REH cell (cell line): ENCODE measurements around a stretch of chr15.

- PRO-cap: no peak
These were observed 185.4 kb upstream of the ONECUT1 start for GRCh38 chr15:52975444-52975945.

DNA sequence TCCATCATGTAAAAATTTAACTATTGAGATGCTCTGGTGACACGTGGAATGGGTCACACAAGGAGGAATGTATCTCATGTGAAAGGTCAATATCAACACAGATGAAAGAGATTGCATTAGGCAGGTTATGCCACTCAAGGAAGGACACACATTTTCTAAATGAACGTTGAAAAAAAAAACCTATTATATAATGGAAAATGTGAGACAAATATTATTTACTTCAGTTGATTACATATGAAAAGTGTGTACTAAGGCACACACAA is 304.2 kb downstream of the WDR72 start:
- PRO-cap: no peak

- PRO-cap: no peak
These were observed 181.9 kb downstream of the RSL24D1 start for GRCh38 chr15:55014910-55015251.

DNA sequence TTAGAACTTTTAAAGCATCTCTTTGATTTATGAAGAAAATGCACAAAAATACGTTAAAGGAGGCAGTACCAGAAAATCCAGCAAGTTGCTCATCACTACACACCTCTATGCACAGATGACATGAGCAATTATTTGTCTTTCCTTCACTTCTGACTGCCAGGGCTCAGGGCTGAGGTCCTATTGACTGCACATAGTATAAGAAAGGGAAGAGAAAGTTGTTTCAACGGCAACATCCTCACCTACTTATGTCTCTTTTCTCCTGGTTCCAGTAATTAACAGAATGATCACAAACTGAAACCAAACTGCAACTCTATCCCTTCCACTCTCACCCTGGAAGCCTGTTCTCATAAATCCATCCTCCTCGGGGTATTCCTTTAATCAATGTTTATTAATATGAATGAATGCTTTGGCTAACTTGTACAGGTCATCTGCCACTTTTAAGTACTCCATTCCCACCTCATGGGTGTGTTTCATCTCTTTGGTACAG is 34.6 kb downstream of the RAB27A start:
- PRO-cap: no peak

DNA sequence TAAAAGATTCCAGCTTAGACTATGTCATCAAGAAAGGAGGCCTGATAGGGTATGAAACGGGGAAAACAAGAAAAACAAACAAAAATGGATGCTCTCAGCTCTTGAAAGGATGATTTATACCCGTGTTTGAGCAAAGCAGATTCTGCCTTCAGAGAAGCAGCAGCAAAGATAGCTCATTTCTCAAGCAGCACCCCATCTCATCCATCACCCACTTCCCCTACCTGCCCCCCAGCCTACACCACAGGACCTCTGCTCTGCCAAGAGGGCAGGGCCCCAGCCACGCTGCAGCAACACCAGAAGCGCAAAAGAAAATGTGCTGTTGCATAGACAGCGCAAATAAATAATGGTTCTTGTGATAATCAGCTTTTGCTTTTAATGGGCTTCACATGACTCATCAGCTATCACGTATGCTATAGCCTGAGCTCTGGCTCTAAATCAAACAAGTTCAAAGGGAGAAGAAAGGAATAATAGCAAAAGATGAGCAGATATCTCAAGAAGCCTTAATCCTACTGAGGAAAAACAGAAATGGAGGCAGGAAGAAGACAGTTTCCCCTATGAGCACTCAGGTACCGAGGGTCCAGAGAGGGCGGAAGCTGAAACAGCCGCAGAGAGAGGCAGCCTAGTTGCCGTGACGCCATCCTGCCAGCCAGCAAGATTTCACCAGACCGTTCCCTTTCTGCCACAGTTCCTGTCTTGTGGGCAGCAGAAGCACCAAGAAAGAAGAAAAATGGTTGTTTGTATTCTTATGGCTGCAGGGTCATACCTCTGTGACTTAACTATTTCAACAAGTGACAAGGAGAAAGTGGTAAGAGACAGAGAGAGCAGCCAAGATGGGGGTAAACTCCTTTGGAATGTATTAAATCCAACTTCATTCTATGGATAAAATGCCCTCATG is 22.1 kb downstream of the RAB27A start:
- PRO-cap: unidirectional peak, plus-strand start at position 561 of the sequence; unidirectional peak, plus-strand start at position 622 of the sequence

GRCh38 chr15:55270653-55271642 is 18.7 kb downstream of the RAB27A start:
- PRO-cap: no peak

- PRO-cap: bidirectional peak, plus-strand start at chr15:55289565, minus-strand start at chr15:55289248
These were observed 745 bp downstream of the RAB27A start for GRCh38 chr15:55288751-55289385.

DNA sequence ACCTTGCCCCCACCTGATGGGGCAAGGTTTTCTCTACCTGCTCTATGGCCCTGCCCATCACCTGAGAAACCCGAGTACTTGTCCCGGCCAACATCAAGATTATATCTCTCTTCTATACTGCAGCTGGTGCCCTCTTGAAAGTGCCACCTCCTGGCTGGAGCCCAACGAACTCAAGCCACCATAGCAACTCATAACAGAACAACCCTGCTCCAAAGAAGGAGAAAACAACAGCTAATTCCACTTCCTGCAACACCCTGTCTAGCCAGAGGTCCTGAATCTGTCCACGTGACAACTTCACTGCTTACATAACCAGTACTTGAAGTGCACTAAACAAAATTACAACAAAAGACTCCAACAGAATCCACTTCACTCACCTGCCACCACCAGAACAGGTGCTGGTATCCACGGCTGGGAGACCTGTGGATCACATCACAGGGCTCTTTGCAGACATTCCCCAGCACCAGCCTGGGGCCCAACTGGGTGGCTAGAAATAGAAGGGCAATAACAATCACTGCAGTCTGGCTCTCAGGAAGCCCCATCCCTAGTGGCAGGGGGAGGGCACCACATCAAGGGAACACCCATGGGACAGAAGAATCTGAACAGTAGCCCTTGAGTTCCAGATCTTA is 49.3 kb downstream of the PIERCE2 start:
- PRO-cap: bidirectional peak, plus-strand start at position 265 of the sequence, minus-strand start at position 108 of the sequence

DNA sequence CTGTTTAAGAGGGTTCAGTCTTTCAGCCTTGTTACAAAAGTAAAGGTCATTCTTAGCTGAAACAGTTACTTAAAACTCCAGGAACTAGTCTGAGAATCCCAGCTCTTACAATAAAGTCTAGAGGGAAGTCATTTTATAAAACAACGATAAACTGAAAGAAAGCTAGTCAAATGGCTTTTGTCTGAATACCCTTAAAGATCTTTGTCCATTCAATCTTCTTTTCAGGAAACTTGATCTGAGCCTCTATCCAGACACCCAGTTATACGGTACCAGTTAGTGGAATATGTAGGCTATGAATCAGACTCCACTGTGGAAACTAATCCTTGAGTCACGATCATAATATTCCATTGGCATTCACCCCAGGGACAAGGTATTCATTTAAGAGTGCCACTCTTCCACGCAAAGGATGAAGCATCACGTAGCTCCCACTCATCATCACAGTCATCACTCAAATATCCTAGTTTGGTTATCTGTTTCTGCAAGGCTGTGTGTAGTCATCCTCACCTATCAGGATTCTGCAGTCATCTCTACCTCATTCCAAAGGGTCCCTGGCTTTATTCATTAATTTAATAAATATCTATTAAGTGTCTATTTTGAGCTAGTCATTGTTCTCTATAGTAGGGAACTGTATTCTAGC is 85.7 kb downstream of the NEDD4 start:
- PRO-cap: no peak

DNA sequence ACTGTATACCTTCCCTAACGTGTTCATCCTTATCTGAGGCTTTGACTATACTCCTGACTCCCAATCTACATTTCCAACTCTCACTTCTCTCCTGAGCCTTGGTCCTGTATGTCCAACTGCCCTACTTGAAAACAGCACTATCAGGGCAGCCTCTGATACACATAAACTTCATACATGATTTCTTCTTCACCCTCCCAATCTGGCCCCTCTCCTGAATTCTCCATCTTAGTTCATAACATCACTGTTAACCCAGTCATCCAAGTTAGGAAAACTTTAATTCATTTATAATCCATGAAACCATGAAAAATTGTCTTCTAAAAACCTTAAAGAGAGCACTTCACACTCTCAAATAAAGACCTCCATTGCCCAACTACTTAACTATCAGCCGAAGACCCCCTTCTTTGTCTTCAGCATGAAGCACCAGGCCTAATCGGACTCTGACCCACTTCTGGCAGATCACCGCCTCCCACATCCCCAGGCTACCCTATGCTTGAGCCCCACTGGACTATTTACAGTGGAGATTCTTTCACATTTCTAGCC is 82.8 kb downstream of the NEDD4 start:
- PRO-cap: no peak

DNA sequence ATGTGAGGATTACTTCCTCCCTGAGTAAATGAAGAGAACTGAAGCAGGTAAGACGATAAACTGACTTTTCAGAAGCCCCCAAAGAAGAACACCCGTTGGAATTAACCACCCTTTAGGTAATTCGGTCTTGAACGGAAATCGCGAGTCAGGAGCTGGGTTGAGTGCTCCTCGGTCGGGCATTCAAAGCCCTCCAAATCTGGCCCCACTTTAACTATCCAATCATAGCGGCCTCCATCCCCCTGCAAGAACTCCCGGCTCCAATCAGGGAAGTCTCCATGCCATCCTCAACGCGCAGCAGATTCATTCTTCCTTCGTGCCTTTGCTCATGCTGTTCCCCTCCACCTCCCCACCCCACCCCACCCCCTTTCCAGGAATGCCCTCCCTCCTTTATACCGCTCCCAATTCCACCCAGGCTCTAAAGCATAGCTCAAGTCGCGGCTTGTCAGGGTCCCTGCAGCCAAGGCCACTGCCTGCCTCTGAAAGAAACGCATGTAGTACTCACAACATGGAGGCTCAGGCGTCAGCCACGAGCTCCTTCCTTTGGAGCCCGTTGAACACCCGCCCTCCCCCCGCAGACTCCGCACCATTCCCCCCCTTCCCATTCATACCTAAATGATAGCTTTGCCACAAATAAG is 670 bp upstream of the RFX7 start:
- PRO-cap: bidirectional peak, plus-strand start at position 297 of the sequence, minus-strand start at position 163 of the sequence; bidirectional peak, plus-strand start at position 501 of the sequence, minus-strand start at position 500 of the sequence

DNA sequence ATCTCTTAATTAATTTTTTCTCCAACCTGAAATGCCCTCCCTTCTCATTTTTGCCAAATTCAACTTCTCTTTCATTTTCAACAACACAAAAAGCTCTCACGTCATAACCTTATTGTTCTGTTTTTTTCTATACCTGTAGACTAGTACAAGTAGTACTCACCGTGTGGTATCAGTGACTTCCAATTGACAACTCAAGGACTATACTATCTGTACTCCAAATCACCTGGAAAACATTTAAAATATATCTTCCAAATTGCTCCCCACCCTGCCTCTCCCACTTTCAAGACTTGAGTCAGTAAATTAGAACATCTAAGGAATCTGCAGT is 72.9 kb upstream of the ZNF280D start:
- PRO-cap: no peak

GRCh38 chr15:56815205-56815531 is 81.9 kb upstream of the ZNF280D start:
- PRO-cap: no peak

GRCh38 chr15:56832188-56832581 is 86.3 kb upstream of the TCF12 start:
- PRO-cap: no peak

GRCh38 chr15:56917969-56918226 is 546 bp upstream of the TCF12 start:
- PRO-cap: bidirectional peak, plus-strand start at chr15:56918123, minus-strand start at chr15:56918148

- PRO-cap: no peak
These were observed 1.3 kb downstream of the TCF12 start for GRCh38 chr15:56919768-56920044.

DNA sequence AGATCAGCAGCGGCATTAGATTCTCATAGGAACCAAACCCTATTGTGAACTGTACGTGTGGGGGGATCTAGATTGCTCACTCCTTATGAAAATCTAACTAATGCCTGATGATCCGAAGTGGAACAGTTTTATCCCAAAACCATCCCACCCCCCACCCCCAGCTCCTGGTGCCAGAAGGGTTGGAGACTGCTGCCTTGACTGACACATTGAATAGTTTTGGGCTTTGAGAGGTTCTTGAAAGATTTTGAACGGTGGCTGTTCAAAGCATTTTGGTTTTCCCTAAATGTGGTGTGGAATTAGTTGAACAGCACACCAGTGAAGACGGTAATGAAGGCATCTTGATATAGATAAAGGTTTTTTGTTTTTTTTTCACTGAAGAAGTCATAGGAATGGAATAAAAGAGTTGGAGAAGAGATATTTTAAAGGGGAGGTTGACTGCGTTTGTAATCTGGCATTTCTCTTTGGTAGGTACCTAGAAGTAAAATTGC is 117.5 kb downstream of the TCF12 start:
- PRO-cap: no peak

DNA sequence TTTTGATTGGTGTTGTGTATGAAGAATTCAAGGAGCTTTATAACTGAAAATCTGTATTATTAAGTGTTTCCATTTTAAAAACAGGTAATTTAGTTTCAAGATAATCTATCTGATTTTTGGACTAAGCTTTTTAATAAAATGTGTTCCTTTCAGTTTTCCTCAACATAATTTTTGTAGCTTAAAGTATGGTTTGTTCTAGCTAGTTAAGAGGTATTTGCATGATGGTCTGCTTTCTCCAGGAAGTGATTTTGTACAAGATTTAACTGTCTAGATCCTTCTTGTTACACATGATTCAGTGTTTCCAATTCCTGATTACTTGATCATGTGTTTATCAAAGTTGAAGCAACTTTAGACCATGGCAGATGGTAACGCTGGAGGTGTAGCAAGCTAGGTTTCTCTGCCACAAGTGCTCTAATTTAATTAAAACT is 157.6 kb upstream of the CGNL1 start:
- PRO-cap: no peak

- PRO-cap: no peak
These were observed 559 bp downstream of the CGNL1 start for GRCh38 chr15:57376618-57377510.

DNA sequence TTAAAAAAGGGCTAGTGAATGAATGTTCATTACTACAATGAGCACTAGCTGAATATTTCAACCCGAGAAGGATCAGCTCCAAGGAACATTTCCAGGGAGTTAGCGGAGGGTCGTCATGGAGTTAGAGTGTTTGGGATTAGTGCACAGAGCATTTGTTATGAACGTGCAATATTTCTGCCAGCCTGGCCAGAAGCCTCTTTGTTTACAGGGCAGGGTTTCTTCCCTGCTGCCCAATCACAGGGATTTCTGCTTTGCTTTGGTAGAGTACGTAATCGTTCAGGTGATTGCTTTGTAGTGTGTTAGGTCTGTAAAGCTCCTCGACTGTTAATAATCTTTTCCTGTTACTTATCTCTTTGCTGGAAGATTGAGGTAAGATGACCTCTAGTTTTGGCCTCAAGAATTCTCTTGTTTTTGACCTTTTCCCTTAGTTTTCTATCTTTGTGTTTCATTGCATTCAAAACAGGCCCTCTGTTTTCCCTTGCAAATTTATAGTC is 6.0 kb downstream of the CGNL1 start:
- PRO-cap: no peak